ENCODE measurements around a stretch of chr11.

DNA sequence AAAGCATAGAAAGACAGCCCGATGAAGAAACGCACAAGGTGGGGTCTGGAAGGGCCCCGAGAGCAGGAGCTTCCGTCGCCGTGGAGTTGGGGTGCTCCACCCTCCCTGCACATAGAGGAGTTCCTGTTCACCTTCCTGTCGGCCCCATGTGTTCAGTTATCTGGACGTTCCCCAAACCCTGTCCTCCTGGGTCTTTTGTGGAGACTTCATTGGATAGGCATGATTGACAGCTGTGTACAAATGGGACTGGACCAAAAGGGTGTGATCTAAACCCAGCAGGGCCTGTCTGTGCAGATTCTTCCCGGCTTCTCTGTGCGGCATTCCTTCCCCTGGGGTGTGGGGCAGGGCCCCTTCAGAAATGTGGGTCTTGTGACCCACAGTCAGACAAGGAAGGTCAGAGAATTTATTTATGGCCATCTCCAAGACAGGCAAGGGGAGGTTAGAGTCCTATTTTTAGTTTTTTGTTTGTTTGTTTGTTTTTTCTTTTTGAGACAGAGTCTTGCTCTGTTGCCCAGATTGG, 9.3 kb upstream of the TALDO1 start:
- RRBS, result no CpG with 5 or more reads among the region's 10 CpGs

- RRBS, result 2% methylated on average over 11 of the region's 34 CpGs
Observed at GRCh38 chr11:789314-790004, 431 bp downstream of the CEND1 start.

DNA sequence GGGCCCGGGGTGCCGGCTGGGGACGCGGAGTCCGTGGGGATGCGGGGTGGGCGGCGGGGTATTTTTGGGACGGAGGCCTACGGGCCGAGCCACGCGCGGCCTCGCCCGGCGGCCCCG, 146 bp downstream of the RPLP2 start:
- RRBS, result 0% methylated on average over 7 of the region's 18 CpGs

- RRBS, result no CpG with 5 or more reads among the region's 21 CpGs
Observed at GRCh38 chr11:823681-824006, 4.1 kb upstream of the CRACR2B start.

DNA sequence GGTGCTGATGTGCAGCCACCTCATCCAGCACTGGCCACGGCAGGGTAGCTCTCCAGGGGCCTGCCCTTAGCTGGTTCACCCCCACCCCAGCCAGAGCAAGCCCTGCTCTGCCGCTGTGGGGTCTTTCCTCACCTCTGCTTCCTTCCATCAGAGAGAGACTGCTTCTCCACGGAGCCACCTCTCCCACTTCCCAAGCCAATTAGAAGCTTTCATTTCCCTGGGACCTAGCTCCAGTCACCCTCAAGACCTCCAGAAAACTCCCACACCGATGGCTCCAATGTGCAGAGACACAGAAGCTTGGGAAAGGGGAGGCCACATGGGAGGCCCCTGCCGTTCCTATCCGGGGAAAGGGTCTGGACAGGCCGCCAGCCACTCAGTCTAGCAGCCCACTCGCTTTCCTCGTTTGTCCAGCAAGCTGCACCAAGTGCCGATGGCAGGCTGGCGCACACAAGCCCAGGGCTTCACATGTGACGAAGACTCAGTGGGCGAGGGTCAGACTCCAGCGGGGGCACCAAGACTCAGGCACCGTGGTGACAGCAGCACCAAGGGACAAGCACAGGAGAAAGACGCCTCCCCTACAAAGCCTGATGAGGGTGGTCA, 1.4 kb downstream of the POLR2L start:
- RRBS, result no CpG with 5 or more reads among the region's 16 CpGs

GRCh38 chr11:850506-851084, 7.9 kb downstream of the TSPAN4 start:
- RRBS, result 78% methylated on average over 10 of the region's 46 CpGs

GRCh38 chr11:975056-975825, 49.6 kb downstream of the AP2A2 start:
- RRBS, result no CpG with 5 or more reads among the region's 60 CpGs

DNA sequence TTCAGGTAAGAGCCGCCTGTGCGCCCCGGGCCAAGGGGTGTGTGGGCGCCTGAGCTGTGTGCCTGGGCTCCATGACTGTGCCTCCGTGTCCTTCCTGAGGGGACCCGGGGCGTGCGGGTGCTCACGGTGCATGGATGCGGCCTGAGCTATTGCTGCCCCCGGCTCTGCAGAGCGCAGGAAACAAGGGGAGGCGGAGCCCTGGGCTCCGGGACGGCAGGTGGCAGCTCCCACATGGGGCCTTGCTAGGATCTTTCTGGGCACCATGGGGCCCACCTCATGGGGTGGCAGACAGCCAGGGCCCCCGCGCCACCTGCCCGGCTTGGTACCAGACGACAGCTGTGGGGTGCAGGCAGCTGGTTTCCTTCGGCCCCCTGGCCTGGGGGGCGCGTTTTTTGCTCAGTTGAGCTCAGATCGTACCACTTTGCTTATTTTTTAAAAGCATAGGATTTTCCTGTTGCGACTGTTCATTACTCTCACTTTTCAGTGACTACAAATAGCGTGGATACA, 28.3 kb downstream of the MUC6 start:
- RRBS, result 92% methylated on average over 12 of the region's 25 CpGs

DNA sequence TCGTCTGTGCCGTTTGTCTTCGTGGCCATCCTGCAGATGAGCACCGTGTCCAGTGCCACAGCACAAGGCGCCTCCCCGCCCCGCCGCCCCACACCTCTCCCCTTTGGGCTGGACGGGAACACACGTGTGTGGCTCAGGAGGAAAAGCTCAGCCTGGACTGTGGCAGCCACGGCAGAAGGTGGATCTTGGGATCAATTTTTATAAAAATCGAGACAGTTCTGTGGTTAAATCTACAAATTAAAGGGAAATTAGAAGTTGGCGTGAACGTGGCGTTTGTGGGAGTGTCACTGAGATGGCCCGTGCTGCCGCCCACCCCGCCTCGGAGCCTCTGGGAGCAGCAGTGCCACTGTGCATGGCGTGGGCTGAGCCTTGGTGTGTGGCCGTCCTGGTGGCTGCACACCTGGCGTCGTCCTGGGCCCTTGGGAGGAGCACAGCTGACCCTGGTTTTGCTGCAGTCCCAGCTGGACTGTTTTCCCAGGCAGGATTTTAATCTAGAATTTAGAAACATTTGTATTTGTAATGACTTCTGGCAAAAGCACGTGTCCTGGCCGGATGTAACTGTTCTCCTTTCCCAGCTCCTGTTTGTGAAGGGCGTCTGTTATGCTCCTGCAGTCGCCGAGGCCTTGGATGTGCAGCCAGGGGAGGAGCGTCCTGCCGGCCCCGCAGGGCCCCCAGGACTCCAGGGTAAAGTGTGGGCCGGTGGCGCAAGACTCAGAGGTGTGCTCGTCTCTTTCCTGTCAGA, 25.7 kb downstream of the MUC6 start:
- RRBS, result 73% methylated on average over 3 of the region's 34 CpGs

DNA sequence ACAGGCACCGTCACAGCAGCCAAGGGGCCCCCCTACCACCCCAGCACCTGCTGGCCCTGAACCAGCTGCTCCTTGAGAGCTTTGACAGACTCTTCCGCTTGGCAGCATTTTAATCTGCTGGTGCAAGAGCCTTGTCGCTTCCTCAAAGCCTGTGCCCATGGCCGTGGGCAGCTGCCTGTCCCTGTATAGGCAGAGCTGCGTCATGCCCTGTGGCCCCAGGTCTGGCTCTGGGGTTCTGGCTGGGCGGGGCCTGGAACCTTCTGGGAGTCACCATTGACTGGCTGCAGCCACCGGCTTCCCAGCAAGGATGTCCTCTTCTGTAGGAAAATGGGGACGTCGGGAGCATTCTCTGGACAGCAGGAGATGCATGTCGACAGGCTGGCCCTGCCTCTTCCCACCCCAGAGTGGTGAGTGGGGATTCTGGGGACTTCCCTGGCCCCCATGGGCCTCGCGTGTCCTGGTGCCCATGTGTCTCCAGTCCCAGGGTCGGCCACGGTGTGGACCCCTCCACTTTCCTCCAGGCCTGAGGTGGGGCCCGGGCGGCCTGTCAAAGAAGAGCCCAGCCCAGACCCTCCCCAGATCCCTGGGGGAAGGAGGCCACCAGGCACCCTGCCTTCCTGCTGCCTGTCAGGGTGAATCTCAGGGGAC, 13.2 kb upstream of the MUC6 start:
- RRBS, result no CpG with 5 or more reads among the region's 16 CpGs

DNA sequence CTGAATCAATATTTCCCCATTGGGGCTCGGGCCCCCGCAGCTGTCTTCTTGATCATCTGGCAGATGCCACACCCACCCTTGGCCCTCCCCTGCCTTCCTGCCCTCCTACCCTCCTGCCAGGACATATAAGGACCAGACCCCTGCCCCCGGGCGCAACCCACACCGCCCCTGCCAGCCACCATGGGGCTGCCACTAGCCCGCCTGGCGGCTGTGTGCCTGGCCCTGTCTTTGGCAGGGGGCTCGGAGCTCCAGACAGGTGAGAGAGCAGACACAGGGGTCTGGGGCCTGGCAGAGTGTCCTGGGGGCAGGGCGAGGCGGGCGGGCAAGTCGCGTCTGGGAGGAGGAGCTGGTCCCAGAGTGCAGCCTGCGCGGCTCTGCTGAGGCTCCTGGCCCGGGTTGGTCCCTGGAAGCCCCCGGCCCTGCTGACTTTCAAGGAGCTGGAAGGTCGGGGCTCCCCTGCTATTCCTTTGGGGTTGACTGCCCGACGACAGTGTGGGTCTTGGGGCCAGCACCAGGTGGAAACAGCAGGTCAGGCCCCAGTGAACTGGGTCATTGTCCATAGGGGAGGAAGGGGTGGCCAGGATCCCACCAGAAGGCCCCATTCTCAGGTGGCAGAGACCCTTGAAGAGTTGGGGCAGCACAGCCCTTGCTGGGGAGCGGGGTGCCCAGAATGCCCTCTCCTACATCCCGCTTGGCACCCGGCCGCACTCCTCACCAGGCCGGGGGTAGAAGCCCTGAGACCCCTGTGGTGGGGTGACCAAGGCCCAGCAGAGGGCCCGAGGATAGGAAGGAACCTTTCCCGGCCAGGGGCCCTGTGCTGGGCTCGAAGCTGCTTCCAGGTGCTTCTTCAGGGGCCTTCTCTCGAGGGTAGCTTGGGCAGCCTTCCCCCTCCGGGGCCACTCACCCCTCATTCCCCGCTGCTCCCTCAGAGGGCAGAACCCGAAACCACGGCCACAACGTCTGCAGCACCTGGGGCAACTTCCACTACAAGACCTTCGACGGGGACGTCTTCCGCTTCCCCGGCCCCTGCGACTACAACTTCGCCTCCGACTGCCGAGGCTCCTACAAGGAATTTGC, 38.5 kb upstream of the MUC6 start:
- RRBS, result 78% methylated on average over 11 of the region's 43 CpGs

DNA sequence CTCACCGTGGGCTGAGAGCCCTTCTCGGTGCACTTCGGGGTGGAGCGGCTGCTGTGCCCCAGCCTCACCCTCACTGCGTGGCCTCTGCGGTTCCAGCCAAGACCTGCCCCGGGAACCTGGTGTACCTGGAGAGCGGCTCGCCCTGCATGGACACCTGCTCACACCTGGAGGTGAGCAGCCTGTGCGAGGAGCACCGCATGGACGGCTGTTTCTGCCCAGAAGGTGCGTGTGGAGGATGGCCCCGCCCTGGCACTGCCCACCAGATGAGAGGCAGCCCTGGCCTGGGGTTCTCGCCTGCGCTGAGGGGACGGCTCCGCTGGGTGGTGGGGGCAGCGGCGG, 45.0 kb upstream of the MUC6 start:
- RRBS, result no CpG with 5 or more reads among the region's 20 CpGs

DNA sequence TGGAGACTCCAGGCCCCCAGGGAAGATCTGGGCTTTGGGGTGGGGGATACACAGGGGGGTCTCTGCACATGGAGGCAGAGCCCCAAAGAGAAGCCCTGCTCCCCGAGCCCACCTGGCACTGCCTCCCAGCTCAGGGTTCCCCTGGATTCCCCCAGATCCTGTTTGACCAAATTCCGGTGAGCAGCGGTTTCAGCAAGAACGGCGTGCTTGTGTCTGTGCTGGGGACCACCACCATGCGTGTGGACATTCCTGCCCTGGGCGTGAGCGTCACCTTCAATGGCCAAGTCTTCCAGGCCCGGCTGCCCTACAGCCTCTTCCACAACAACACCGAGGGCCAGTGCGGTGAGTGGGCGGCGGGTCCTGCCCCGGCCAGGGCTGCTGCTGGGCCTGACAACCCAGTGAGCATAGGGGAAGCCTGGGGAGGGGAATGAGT, 31.7 kb downstream of the MUC5B start:
- RRBS, result 78% methylated on average over 6 of the region's 14 CpGs

- RRBS, result no CpG with 5 or more reads among the region's 32 CpGs
Observed at GRCh38 chr11:1299600-1300485, 9.6 kb downstream of the TOLLIP start.

- RRBS, result 9% methylated on average over 34 of the region's 73 CpGs
Observed at GRCh38 chr11:1337218-1337870, 27.9 kb upstream of the TOLLIP start.

DNA sequence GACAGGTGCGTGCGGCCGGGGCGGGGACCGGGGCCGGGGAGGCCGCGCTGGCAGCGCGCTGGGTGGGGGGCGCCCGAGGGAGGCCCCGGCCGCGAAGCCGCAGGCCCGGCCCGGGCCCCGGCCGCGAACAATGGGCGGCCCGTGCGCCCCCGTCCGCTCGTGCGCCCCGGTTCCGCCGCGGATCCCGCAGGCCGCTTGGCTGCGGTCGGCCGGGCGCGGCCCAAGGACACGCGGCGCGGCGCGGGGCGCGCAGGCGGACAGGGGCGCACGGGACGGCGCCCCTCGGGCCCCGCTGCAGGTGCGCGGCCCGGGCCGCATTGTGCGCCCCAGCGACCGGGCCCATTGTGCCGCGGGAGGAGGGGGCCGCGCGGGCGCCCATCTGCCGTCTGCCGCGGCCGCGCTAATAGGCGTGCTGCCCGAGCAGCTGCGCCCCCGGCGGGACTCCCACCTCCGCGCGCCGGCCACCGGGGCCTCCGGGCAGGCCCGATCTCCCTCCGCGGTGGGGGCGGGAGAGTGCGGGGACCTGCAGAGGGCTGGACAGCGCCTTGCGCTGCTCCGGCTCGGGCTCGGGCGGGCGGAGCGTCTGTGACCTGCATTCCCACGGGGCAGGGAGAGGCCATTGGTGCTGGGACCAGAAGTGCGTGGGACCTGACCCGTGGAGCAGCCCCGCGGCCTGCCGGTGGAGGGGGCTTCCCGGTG, 786 bp downstream of the BRSK2 start:
- RRBS, result 3% methylated on average over 44 of the region's 103 CpGs

DNA sequence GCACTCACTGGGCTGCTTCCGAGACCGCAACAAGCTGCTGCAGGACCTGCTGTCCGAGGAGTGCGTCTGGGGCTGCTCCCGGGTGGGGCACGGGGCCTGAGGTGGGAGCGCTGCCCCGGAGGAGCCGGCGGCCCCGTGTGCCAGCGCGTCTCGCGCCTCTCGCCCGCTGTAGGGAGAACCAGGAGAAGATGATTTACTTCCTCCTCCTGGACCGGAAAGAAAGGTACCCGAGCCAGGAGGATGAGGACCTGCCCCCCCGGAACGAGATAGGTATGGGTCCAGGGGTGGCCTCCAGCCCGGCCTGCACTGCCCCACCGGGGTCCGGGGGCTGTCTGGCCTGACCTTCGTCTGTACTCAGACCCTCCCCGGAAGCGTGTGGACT, 41.2 kb downstream of the MOB2 start:
- RRBS, result 83% methylated on average over 8 of the region's 27 CpGs

GRCh38 chr11:1458702-1459676, 27.6 kb downstream of the MOB2 start:
- RRBS, result 100% methylated on average over 1 of the region's 26 CpGs

GRCh38 chr11:1459723-1460300, 26.8 kb downstream of the MOB2 start:
- RRBS, result 23% methylated on average over 5 of the region's 23 CpGs

GRCh38 chr11:1472742-1473131, 13.8 kb downstream of the MOB2 start:
- RRBS, result 100% methylated on average over 1 of the region's 8 CpGs